Colon Carcinoma Metastatic in the Lung (tissue), 2 donors: ENCODE results near the gene ZFYVE21.

GRCh38 chr14:103542014-103543130 lies 13.4 kb downstream of the TRMT61A start:
- PRO-cap, 2 experiments = peak in 1 of 2 experiments; most common plus-strand start chr14:103542977 (in 1); most common minus-strand start chr14:103542856 (in 1)

DNA sequence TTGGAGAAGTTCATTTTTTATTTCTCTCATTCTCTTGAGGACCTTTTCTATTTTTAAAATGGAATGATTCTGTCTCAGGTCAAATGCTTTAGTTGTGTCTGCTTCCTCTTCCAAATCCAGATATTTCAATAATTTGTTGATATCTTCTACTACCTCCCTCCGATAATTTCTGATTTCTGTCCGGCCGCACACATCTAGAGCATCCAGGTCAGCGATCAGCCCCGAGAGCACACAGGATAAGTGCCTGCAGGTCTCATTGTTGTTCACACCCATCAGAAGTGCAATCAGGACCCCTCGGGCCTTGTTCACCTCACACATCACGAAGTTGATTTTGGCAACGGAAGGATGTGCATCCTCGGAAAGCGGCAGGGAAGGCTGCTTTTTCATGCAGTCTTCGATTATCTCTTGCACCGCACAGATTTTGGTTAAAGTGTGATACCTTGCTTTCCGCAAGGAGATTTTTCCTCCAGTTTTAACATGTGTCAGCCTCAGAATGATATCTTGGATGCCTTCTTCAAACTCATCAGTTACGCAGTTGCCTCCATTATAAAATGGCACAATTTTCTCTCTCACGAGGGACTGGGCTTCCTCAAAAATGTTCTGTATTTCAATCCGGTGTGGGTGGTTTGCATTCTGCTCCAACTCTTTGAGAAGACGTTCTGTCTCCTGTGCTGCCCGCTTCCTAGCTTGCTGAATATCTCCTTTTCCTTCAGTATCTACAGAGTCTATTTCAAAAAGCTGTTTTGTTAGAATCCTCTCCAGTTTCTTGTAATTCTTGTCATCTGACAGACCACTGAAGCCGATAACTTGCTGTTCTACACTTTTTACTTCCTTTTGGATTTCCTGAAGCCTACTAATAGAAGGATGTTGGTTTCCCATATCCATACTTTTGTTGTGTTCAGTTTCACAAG lies 1.9 kb downstream of the BAG5 start:
- PRO-cap, 2 experiments = no peak in any of the 2 experiments

DNA sequence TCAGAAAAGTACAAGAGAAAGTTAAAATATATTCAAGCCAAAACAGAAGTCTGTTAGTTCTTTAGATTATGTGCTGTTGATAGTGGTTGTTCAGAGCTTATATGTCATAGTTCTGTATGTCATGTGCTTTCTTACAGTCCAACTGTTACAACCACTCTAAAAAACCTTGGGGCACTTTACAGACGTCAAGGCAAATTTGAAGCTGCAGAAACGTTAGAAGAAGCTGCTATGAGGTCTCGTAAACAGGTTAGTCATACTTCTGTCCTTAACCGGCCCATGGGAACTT lies 38.0 kb downstream of the XRCC3 start:
- PRO-cap, 2 experiments = no peak in any of the 2 experiments

GRCh38 chr14:103679283-103679695 lies 36.0 kb downstream of the XRCC3 start:
- PRO-cap, 2 experiments = no peak in any of the 2 experiments

- PRO-cap, 2 experiments = no peak in any of the 2 experiments
Measured at GRCh38 chr14:103695901-103697141, 18.9 kb downstream of the XRCC3 start.

- PRO-cap, 2 experiments = no peak in any of the 2 experiments
Measured at GRCh38 chr14:103710688-103711265, 4.5 kb downstream of the XRCC3 start.

- PRO-cap, 2 experiments = peak in 2 of 2 experiments; most common plus-strand start chr14:103715808 (in 2)
Measured at GRCh38 chr14:103715583-103716057, at the start of gene ZFYVE21. Gene ZFYVE21, plus strand, starts transcription at chr14:103715810.

GRCh38 chr14:103716158-103716464 lies 501 bp downstream of the ZFYVE21 start:
- PRO-cap, 2 experiments = no peak in any of the 2 experiments

GRCh38 chr14:103735500-103735815 lies 19.8 kb downstream of the ZFYVE21 start:
- PRO-cap, 2 experiments = no peak in any of the 2 experiments

- PRO-cap, 2 experiments = no peak in any of the 2 experiments
Measured at GRCh38 chr14:103739651-103740672, 24.4 kb downstream of the ZFYVE21 start.

DNA sequence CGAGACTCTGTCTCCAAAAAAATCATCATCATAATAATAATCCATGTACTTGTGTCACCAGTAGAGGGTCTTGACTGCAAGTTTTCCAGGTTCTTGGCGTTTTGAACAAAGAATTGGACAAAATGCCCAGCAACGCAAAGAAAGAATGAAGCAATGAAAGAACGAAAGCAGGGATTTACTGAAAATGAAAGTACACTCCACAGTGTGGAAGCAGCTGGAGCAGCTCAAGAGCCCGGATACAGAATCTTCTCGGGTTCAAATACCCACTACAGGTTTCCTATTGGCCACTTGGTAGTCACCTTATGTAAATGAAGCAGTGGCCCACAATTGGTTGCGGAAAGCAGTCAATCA lies 14.9 kb upstream of the PPP1R13B start:
- PRO-cap, 2 experiments = no peak in any of the 2 experiments

DNA sequence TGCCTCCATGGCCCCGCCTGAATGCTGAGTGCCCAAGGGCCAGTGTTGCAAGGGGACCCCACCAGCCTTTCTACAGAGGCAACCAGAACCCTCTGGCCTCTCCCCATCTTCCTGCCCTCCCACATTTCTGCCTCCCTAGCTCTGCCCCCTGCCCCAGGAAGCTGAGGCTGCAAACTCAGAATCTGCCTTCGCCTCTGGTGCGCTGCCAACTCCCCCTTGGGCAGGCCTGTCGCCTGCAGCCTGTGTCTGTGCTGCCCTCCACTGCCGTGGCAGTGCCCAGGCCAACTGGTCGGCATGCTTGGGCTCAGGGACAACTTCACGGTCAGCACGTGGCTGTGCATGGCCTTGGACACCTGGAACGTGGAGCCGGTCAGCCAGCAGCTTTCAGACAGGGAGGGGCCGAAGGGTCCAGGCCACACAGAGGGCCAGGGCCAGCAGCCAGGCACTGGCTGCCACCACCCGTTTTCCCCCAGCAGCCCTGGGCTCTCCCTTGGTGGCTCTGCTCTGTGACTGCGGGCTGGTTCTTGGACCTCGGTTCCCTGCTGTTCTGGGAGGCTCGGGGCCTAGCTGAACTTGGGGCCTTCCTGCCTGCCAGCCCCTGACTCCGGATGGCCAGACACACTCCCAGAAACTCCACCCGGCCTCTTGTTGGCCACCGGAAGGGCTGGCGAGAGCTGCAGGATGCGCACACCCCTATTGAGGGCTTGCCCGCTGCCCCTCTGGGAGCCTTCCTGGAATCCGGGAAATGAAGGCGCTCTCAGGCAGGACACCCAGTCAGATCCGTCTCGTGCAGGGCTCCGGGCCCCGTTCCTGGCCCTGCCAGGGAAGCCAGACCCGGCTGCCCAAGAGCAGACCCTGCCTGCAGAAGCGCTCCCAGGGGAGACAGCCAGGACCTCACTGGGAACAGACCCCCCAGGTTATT lies 34.1 kb upstream of the PPP1R13B start:
- PRO-cap, 2 experiments = no peak in any of the 2 experiments

DNA sequence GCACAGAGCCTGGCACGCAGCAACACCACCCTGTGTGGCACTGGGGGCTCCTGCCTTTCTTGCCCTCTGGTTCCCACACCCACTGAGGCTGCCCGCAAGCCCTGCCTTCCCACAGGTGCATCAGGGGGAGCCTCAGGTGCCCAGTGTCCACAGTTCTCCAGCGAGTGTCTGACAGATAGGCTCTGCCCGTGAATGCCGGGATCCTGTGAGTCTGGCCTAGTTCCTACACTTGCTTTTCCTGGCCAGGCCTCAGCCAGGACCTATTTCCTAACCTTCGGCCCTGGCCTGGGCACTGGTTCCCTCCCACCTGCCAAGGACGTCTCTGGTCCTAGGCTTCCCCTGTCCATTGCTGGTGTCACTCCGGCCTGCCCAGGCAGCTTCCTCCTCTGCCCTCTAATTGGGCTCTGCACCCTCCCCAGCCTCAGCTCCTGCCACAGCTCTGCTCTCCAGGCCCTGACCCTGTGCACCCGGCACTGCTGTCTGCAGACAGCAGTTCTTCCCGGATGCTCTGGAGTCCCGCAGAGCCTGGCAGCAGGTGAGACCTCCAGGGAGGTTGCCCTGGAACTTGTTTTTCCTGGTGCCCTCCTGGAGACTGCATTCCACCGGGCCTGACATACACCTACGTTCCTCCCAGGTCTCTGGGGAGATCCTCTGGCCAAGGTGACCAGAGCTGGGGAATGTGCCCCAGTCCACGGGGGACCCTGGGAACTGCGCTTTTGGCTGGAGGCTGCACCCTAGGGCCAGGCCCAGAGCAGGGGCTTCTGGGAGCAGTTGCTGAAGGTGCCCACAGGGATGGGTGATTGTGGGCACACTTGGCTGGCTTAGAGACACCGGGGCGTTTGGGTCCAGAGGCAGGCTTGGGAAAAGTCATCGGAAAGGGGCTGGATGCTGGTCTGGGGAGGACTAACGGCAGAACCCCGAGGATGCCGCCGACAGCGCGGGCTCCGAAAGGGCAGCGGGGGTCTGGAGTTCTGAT lies 29.9 kb downstream of the ATP5MJ start:
- PRO-cap, 2 experiments = no peak in any of the 2 experiments

DNA sequence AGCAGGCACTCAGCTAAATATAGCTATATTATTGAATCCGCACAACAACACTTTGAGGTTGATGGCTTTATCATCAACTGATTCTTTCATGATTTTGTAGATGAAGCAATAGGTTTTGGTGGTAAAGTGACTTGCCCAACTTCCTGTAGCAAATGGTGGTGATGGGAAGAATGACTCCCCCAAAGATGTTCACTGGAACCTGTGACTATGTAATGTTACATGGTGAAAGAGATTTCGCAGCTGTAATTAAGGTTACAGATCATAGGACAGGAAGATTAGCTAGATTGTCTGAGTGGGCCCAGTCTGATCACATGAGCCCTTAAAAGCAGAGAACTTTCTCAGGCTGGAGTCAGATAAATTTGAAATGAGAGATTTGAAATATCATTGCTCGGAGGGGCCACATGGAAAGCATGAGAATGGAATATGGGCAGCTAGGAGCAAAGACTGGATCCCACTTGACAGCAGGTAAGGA lies 3.3 kb downstream of the TDRD9 start:
- PRO-cap, 2 experiments = no peak in any of the 2 experiments

- PRO-cap, 2 experiments = no peak in any of the 2 experiments
Measured at GRCh38 chr14:104113975-104114623, 24.3 kb upstream of the KIF26A start.

- PRO-cap, 2 experiments = no peak in any of the 2 experiments
Measured at GRCh38 chr14:104138954-104139498, 639 bp downstream of the KIF26A start.

DNA sequence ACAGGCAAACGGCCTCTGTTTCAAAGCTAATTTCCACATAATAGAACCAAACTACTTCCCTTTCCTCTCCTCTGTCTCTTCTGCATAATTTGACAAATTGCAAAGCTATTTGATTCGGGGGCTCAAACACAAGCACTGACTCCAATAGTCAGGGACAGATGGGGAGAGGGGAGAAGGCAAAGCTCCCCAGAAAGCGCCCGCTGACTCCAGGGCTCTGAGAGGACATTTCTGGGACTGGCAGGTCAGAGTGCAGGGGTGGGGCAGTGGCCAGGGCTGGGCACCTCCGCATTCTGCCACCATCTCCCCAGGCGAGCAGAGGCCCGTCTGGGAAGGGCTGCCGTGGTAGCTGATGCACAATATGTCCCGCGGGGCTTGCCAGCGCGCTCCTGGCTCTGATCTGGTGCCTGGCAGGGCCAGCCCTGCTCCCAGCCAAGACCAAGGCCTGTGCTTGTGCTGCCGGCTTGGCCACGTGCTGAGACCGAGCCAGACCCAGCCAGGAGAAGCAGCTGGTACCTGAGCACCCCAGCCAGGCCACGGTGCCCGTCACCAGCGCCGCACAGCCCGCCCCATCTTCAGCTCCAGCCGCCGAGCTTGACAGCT lies 68.8 kb upstream of the C14orf180 start:
- PRO-cap, 2 experiments = no peak in any of the 2 experiments

GRCh38 chr14:104580224-104580515 lies 606 bp downstream of the C14orf180 start:
- PRO-cap, 2 experiments = no peak in any of the 2 experiments

- PRO-cap, 2 experiments = no peak in any of the 2 experiments
Measured at GRCh38 chr14:104649775-104650819, 39.3 kb upstream of the INF2 start.

DNA sequence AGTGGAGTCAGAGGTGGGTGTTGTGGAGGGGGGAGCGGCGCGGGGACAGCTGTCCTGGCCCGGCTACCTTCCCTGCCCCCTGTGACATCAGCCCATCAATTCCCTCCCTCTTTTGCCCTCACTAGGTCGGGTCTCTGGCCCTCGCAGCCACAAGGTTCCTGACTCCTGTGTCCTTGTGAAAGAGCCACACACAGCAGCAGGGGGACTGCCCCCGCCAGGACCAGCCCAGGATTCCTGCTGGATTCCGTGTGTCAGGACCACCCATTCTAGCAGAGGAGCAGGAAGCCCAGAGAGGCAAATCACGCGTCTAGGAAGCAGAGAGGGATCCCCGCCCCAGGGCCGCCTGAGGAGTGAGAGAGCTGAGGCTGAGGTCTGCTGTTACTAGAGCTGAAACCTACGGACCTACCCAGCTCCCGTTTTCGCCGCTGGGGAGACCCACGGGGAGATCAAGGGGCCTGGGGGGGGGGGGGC lies 12.7 kb upstream of the INF2 start:
- PRO-cap, 2 experiments = peak in 1 of 2 experiments; most common plus-strand start position 353 of the sequence (in 1)